ReNcell CX (cell line): ENCODE measurements around the genes HEMGN and TGFBR1.

- PRO-cap, result no peak
Observed at GRCh38 chr9:97937703-97938606, at the start of gene HEMGN. Gene HEMGN, minus strand, starts transcription at chr9:97938172.

DNA sequence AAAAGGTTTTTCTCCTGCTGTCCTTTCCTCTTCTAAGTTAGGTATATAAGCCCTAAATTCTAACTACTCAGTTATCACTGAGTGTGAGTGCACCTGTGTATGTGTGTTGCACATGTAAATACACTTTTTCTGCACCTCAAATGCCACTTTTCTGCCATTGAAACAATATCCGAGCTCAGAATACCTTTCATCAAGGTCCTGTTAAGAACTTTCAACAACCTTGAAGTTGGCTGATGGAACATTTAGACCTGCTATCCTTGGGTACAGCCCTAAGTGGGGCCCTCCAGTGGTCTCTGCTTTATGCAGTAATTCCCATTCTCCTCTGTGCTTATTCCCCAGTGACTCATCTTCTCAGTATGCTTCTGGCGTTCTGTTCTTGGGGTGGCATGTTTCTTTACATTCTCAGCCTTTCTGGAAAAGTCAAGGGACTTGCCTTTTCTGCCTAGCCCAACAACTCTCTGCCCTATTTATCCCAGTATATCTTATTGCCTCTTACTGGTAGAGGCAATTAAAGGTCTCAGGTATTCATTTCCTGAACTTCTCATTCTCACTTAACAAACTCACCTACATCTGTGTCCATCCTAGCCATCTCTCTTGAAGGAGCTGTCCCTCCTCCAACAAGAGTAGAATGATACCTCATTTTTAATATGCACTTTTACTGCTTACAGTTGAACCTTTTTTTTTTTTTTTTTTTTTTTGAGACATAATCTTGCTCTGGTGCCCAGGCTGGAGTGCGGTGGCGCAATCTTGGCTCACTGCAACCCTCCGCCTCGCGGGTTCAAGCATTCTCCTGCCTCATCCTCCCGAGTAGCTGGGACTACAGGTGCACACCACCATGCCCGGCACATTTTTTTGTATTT lies 7.2 kb downstream of the ANP32B start:
- PRO-cap, result no peak

DNA sequence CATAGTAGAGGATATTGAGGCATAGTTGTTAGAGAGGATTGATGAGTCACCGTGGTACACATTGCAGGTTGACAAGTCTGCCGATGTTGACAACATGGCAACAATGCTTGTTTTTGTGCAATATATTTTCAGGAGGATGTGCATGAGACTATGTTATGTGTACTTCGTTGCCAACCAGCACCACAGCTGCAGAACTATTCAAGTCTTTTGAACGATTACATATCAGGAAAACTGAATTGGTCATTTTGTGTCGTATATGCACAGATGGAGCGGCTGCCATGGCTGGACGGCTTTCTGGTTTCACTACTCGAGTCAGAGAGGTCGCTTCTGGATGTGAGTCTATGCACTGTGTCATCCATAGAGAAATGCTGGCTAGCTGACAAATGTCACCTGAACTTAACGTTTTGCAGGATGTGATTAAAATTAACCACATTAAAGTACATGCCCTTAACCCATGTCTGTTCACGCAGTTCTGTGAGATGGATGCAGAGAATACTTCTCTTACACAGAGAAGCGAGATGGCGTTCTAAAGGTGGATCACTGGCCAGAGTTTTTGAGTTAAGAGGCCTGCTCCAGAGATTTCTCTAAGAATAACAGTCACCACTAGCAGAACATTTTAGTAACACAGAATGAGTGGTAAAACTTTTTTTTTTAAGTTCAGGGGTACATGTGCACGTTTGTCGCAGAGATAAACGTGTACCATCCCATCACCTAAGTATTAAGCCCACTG lies 24.4 kb downstream of the ANP32B start:
- PRO-cap, result no peak

DNA sequence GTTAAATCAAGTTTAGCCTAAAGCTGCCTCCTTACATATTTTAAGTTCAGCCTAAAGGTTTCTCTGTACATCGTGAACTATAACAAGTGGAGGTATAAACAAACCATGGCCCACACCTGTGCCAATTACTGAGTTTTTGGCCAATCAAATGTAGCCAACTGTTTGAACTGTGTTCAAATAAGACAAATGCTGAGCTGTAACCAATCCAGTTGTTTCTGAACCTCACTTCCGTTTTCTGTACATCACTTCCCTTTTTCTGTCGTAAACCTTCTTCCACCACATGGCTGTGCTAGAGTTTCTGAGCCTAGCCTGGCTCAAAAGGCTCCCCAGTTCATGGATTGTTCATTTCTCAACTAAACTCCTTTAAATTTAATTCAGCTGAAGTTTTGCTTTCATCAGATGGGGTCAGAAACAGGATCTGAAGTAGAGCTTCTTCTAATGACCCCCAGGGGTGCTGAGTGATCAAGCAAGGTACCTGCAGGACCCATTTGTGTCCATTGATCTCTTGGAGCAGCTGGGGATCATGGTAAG lies 11.2 kb upstream of the NANS start:
- PRO-cap, result no peak

GRCh38 chr9:98092100-98092444 lies 26.9 kb downstream of the TRIM14 start:
- PRO-cap, result no peak

DNA sequence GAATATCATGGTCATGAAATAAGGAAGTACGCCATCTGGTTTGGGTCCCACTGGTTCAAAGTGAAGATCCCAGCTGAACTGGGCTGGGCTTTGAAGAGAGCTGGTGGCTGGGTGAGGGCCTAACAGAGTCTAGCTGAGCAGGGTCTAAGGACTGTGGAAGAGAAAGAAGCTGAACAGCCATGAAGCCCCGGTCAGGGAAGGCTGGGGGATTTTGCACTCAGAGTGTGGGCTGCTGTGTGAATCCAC lies 14.5 kb downstream of the TRIM14 start:
- PRO-cap, result no peak

DNA sequence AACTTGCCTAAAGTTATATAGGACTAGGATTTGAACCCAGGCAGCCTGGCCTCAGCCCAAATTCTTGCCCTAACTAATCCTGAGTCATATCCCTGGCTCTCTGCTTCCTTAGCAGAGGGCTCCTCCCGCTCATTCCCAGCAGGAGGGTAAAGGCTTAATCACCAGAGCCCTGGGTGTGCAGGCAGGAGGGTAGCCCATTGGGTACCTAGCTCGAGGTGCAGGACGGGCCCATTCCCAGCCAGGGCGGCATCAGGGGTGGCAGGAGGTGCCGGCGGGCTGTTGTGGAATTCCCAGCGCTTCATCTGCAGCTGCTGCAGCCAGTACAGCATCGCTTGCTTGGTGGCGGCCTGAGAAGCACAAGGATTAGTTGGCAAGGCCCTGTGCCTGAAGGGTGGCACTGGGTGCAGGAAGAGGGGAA lies 3.9 kb downstream of the TBC1D2 start:
- PRO-cap, result no peak

- PRO-cap, result no peak
Observed at GRCh38 chr9:98607783-98608174, 101.0 kb downstream of the GABBR2 start.

DNA sequence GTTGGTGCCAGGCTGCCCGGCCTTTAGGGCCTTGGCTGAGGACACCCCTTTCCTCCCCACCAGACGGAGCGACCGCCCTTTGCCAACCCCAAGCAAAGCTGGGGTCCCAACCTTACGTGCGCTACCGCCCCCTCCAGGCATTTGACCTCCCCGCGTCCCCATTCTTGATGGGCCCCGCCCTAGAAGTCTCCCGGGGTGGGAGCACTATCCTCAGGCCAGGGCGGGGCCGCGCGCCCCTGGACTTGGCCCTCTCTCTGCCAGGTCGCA lies 838 bp upstream of the GABBR2 start:
- PRO-cap, result unidirectional peak, minus-strand start at position 94 of the sequence

- PRO-cap, result no peak
Observed at GRCh38 chr9:98781938-98782387, 14.4 kb downstream of the ANKS6 start.

GRCh38 chr9:98832909-98833761 lies 25.7 kb downstream of the GALNT12 start:
- PRO-cap, result no peak

GRCh38 chr9:98848331-98848693 lies 40.8 kb downstream of the GALNT12 start:
- PRO-cap, result no peak

- PRO-cap, result no peak
Observed at GRCh38 chr9:98866445-98867412, 59.3 kb downstream of the GALNT12 start.

DNA sequence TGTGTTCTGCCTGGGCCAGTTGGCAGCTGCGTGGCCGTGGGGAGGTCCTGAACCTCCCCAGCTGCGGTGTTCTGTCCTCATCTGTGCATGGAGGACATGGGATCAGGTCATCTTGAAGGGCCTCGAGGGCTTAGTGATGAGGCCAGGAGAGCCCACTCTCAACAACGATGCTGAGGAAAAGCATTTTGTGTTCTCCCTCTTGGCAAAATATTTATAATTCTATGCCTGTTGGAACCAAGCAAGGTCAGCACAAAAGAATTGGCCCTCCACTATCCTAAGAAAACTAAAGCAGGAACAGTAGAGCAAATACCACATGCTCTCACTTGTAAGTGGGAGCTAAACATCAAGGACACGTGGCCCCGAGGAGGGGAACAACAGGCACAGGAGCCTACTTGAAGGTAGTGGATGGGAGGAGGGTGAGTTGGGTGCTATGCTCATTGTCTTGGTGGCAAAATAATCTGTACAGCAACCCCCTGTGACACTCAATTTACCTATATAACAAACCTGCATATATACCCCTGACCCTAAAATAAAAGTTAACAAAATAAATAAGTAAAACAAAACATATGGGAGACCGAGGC lies 63.1 kb upstream of the COL15A1 start:
- PRO-cap, result no peak

GRCh38 chr9:99024754-99025520 lies 80.0 kb upstream of the TGFBR1 start:
- PRO-cap, result no peak

GRCh38 chr9:99104978-99105767 lies at the start of gene TGFBR1:
Gene TGFBR1, plus strand, starts transcription at chr9:99105113.
- PRO-cap, result bidirectional peak, plus-strand start at chr9:99105164, minus-strand start at chr9:99104811; bidirectional peak, plus-strand start at chr9:99105392, minus-strand start at chr9:99105375; bidirectional peak, plus-strand start at chr9:99105628, minus-strand start at chr9:99105557

DNA sequence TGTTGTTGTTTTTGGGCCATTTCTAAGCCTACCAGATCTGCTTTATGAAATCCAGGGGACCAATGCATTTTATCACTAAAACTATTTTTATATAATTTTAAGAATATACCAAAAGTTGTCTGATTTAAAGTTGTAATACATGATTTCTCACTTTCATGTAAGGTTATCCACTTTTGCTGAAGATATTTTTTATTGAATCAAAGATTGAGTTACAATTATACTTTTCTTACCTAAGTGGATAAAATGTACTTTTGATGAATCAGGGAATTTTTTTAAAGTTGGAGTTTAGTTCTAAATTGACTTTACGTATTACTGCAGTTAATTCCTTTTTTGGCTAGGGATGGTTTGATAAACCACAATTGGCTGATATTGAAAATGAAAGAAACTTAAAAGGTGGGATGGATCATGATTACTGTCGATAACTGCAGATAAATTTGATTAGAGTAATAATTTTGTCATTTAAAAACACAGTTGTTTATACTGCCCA lies 46.5 kb downstream of the TGFBR1 start:
- PRO-cap, result no peak

DNA sequence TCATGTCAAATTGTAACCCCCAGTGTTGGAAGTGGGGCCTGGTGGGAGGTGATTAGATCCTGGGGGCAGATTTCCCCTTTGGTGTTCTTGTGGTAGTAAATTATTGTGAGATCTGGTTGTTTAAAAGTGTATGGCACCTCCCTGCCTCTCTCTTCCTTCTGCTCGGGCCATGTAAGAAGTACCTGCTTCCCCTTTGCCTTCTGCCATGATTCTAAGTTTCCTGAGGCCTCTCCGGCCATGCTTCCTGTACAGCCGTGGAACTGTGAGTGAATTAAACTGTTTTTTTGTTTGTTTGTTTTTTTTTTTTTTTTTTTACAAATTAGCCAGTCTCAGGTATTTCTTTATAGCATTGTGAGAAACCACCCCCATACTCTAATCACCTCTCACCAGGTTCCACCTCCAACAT lies 14.2 kb downstream of the SEC61B start:
- PRO-cap, result no peak

DNA sequence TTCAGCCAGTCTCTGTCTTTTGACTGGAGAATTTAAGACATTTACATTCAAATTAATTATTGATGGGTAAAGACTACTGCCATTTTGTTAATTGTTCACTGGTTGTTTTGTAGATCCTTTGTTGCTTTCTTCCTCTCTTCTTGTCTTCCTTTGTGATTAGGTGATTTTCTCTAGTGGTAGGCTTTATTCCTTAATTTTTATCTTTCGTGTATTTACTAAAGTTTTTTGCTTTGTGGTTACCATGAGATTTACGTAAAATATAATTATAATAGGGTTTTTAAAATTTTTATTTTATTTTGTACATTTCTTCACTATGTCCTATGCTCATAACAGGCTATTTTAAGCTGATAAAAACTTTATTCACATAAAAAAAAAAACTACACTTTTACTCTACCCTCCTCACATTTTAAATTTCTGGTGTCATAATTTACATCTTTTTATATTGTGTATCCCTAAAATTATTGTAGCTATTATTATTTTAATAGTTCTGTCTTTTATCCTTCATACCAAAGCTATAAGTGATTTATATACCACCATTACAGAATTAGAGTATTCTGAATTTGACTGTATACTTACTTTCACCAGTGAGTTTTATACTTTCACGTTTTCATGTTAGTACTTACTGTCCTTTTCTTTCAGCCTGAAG lies 95.4 kb downstream of the STX17 start:
- PRO-cap, result no peak

GRCh38 chr9:100002570-100002894 lies 96.1 kb downstream of the STX17 start:
- PRO-cap, result no peak